Osteoblast (primary cell): ENCODE measurements around the gene CARD18.

GRCh38 chr11:102111808-102112472 lies 1.7 kb downstream of the YAP1 start:
- CAGE, long polyA plus RNA, result no peak
- RRBS, result no CpG with 5 or more reads among the region's 20 CpGs

GRCh38 chr11:102148864-102149691 lies 38.8 kb downstream of the YAP1 start:
- CAGE, long polyA plus RNA, result no peak

DNA sequence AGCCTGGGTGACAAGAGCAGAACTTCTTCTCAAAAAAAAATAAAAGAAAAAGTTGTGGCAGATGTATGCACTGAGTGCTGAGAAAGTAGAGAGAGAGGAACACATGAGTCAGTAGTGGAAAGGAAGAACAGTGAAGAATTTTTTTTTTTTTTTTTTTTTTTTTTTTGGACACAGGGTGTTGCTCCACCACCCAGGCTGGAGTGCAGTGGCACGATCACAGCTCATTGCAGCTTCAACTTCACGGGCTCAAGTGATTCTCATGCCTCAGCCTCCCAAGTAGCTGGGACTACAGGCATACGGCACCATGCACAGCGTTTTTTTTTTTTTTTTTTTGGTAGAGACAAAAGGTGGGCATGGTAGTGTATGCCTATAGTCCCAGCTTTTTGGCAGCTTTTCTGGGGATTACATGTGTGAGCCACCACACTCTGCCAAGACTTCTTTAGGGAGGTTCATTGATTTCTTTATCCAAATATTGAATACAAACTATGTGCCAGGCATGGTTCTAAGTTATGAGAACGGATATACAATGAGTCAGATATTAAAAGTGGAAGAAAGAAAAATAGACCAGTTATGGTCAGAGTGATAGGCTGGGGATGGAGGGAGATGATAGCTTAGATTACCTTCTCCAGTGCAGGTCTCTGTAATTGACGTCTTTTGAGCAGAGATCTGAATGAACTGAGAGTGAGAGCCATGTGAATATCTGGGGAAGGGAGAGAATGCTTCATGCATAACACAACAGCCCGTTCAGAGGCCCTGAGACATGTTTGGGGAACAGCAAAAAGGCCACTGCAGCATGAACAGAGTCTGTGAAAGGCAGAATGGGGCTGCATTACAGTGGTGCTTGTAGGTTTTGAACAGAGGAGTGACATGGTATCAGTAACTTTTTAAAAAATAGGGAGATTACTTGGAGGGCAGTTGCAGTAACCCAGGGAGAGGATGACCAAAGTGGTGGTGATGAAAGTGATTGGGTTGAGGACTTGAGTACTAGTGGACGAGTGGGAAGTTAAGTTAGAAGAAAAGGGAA lies 62.2 kb downstream of the YAP1 start:
- CAGE, long polyA plus RNA, result no peak
- RRBS, result no CpG with 5 or more reads among the region's 8 CpGs

DNA sequence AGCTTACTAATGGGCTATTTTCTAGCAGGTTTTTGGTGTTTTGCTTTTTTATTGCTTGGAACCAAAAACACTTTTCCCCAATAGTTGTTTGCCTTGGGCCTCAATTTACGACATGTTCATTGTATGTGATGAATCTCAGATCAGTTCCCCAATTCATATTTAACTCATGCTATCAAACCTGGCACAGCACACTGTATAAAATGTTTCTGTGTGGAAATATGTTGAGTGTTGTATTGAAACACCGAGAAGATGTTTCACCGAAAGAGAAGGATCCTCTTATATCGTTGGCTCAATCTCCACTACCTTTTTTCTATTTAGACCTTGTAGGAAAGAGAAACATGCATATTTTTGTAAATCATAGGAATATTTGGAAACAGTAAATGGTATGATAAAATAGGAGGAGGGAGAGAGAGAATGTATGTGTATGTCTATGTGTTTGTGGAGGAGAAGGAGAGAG lies 88.4 kb downstream of the YAP1 start:
- CAGE, long polyA plus RNA, result no peak
- RRBS, result no CpG with 5 or more reads among the region's 4 CpGs

GRCh38 chr11:102321738-102322590 lies 4.7 kb downstream of the BIRC3 start:
- CAGE, long polyA plus RNA, result no peak
- RRBS, result no CpG with 5 or more reads among the region's 6 CpGs

GRCh38 chr11:102415114-102415903 lies 37.3 kb downstream of the TMEM123 start:
- CAGE, long polyA plus RNA, result no peak
- RRBS, result no CpG with 5 or more reads among the region's 2 CpGs

DNA sequence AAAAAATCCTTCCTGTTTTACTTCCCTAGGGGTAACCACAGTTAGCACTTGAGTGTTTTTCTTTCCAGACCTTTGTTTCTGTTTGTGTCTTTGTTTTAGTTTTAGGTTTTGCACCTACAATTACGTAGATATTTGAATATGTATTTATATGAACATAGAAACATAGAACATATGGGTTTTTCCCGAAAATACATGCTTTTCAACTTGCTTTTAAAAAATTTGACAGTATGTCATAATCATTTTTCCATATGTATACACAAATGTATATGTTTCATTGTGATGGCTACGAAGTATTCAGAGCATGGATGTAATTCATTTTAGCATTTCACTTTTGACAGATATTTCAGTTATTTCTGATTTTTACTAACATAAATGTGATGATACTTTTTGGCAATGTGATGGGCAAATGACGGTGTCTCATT lies 12.7 kb upstream of the TMEM123 start:
- CAGE, long polyA plus RNA, result no peak
- RRBS, result no CpG with 5 or more reads among the region's 4 CpGs

GRCh38 chr11:102473559-102473912 lies 21.0 kb upstream of the TMEM123 start:
- CAGE, long polyA plus RNA, result no peak
- RRBS, result no CpG with 5 or more reads among the region's 5 CpGs

DNA sequence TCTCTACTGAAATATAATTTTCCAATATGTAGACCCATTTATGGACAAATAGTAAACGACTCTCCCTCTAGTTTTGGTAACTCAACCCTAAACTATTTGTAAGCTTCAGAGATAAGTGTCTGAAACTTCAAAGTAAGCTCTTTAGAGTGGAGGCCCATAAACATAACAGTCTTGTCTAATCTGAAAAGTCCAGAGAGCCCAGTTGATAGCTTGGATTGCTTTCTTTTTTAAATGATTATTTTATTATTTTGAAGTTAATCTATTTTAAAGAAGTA lies 307.7 kb upstream of the DDI1 start:
- CAGE, long polyA plus RNA, result no peak
- RRBS, result no CpG with 5 or more reads among the region's 1 CpG

- CAGE, long polyA plus RNA, result no peak
- RRBS, result no CpG with 5 or more reads among the region's 6 CpGs
Observed at GRCh38 chr11:103772967-103773635, 263.3 kb upstream of the DDI1 start.

DNA sequence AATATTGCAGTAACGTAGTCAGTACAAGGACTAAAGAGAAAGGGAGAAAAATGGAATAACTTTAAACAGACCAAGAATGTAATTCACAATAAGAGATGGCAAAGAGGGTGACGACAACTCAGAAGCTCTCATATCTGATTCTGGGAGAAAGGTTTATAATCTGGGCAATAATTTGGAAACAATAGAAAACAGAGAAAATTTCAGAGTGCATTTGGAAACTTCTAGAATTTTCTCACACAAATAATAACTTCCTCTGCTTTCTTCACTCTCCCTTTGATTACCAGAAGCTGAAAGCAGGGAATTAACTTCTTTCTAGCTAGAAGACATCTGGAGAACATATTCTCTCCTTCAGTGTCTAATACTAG lies 50.8 kb downstream of the CASP4 start:
- CAGE, long polyA plus RNA, result no peak
- RRBS, result no CpG with 5 or more reads among the region's 2 CpGs

DNA sequence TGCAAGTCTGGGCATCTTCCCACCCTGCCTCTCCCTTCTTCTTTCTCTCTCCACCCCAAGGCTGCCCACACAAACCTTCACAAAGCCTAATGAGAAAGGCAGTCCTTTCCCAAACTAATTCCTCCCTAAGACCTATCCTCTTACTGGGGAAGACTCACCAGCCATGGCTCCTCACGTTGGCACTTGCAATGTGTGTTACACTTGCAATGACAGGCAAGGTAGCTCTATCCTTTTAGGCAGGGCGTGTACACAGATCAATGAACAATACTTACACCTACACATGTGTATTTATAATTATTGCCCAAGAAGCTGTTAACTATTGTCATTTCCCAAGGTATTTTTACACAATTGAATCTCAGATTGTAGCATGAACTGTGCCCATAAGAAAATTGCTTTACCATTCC lies at the start of gene CARD18:
Gene CARD18 (minus strand): TSS at position 208 of the 404 bp plus-strand sequence.
- CAGE, long polyA plus RNA, result no peak
- RRBS, result no CpG with 5 or more reads among the region's 2 CpGs

GRCh38 chr11:105842139-105842443 lies 179.9 kb downstream of the MSANTD4 start:
- CAGE, long polyA plus RNA, result no peak
- RRBS, result no CpG with 5 or more reads among the region's 3 CpGs

DNA sequence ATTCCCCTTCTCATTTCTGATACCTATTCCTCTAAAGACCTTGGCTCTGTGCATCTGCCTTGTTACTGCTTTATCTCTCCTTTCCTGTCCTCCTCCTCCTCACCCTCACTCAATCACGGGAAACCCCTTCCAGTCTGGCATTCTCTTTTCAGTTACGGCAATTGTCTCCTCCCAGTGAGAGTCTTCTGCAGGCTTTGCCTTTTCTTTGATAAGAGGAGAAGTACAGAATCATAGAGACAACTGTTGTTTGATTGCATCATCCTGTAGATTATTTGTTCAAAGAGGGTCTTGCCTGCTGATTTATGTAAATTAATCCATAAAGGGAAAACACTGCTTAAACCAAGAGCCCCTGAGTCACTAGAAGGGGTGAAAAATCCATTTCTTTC lies 301.3 kb downstream of the AASDHPPT start:
- CAGE, long polyA plus RNA, result no peak
- RRBS, result no CpG with 5 or more reads among the region's 2 CpGs

- CAGE, long polyA plus RNA, result no peak
- RRBS, result 2% methylated on average over 48 of the region's 93 CpGs
Observed at GRCh38 chr11:107017036-107018257, 829 bp downstream of the GUCY1A2 start.

DNA sequence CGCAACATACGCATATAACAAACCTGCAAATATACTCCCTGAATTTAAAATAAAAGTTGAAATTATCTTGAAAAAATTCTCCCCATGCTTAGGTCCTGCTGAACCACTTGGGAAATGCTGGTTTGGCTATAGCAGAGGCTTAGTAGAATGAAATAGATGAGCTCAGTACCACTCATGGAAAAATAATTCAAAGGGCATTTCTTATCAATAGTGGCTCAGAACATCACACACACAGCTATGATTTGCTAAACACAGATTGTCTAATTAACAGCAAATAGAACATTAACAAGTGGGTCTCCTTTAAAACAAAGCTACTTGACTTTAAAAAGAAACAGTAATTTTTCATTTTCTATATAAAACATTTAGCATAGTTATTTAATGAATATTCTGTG lies 21.5 kb downstream of the ELMOD1 start:
- CAGE, long polyA plus RNA, result no peak
- RRBS, result no CpG with 5 or more reads among the region's 2 CpGs

DNA sequence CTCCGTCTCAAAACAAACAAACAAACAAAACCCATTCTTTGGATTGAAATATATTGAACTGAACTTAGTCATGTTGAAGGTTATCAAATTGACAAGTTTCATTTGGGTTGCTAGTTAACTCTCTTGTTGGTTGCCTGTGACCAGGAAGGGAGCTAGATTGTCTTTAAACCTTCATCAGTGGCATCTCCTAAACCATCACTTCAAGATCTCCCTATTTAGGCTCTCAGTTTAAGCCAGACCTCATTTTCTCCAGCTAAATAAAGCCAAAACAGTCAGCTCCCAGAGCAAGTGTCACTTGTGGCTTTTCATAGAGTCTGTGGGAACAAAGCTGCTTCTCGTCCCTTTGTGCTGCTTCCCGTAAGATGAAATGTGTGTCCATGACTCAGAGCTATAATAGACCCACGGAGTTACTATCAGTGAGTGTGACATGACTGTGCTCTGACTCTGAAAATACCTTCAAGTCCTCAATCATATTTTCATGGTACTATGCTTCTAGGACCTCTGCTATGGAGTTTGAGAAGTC lies 57.2 kb upstream of the SLN start:
- CAGE, long polyA plus RNA, result no peak
- RRBS, result no CpG with 5 or more reads among the region's 4 CpGs

- CAGE, long polyA plus RNA, result no peak
- RRBS, result no CpG with 5 or more reads among the region's 7 CpGs
Observed at GRCh38 chr11:108114287-108114681, 7.1 kb upstream of the ACAT1 start.

GRCh38 chr11:108123249-108123657 lies 1.9 kb downstream of the ACAT1 start:
- CAGE, long polyA plus RNA, result no peak

GRCh38 chr11:108203465-108203917 lies 18.9 kb downstream of the NPAT start:
- CAGE, long polyA plus RNA, result no peak
- RRBS, result no CpG with 5 or more reads among the region's 3 CpGs